Body of pancreas (tissue), 2 donors: ENCODE measurements around the genes CSNK1G1, RBPMS2, SPG21 and RASL12.

DNA sequence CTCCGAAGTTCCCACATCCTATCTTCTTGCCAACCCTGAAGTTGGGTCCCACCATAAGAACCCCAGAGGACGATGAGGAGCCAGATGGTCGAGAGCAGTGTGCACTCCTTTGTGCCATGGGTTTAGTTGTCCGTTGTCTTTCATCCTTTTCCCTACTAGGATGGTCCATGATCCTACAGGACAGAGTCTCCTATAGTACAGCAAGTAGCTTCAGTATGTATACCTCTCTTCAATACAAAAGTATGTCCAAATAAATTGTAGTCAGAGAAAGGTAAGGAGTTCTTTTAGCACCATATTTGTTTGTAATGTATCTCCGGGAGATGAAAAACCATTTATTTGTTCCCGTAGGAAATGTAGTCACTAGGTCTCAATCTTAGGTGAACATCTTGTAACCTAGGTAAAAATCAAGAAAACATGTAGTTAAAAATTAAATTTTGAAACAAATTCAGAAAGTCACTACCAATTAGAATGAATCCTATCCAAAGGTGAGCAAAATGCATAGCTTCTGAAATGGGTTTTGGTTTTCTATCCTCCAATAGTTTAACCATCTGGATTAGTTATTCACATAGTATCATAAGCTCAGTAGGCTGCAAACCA lies 55.5 kb downstream of the CSNK1G1 start:
- PRO-cap = no peak
- RAMPAGE, long total RNA, 2 experiments = no peak in any of the 2 experiments

DNA sequence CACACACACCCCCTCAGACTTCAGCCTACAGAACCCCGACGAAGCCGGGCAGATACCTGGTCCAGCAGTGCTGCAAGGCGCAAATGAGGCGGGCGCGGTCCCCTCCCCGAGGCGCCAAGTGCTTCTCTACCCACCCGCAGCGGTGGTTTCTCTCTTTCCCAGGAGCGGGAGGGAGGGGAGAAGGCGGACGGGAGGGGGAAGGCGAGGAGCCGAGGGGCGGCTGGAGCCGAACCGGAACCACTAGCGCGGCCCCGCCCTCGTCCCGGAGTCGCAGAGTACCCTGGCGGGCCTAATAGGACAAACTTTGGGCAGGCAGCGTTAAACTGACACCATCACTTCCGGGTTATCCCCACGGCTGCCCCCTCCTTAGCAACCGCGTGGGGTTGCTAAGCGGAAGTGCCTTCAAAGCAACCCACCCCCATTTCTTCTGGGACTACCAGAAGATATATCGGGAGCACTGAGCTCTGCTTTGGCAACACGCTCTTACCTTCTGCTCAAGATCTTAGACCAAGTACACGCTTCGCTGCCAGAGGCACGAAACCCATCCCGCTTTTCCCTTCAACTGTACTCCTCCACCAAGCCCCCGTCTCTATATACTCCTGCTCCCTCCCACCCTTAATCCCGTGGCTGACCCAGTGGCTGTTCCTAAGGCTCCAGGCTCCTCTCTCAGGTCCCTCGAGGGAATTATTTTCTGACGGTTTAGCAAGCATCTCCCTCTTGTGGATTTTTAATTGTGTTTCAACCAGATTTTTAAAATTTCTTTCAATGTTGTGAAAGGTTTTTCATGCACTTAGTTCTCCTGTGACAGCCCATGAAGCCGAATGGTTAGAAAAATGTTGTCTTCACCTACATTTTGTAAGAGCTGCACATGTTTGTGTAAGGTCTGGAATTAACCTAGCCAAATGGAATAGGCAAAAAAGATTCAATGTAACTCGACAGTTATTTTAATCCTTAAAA lies at the start of gene CSNK1G1:
Gene CSNK1G1 (minus strand): TSS at position 242 of the 957 bp plus-strand sequence.
- PRO-cap = unidirectional peak, minus-strand start at position 157 of the sequence; unidirectional peak, minus-strand start at position 242 of the sequence
- RAMPAGE, long total RNA, 2 experiments = start-site peak on the minus strand in 2 of 2 experiments, centred at positions 204 to 214 of the sequence, 23 to 85 reads per replicate

DNA sequence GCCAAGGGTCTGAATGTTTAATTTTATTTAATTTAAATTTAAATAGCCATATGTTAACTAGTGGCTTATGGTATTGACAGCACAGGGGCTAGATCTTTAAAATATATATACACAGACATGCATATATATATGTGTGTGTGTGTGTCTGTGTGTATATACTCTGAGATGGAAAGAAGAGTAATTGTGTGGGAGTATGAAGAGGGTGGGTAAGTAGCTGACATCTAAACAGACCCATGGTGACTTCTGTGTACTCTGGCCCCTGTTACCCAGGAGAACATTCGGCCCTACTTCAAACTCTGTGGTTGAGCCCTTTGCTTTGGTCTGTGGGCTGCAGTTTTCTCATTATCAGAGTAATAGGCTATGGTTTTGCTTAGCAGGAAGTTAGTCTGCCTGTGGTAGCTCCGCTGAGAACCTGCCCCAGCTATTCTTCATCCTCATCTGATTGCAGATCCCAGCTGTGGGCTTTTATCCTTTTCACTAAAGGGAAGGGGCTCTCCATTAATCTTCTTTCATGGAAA lies 141.4 kb downstream of the RBPMS2 start:
- PRO-cap = no peak
- RAMPAGE, long total RNA, 2 experiments = no peak in any of the 2 experiments

DNA sequence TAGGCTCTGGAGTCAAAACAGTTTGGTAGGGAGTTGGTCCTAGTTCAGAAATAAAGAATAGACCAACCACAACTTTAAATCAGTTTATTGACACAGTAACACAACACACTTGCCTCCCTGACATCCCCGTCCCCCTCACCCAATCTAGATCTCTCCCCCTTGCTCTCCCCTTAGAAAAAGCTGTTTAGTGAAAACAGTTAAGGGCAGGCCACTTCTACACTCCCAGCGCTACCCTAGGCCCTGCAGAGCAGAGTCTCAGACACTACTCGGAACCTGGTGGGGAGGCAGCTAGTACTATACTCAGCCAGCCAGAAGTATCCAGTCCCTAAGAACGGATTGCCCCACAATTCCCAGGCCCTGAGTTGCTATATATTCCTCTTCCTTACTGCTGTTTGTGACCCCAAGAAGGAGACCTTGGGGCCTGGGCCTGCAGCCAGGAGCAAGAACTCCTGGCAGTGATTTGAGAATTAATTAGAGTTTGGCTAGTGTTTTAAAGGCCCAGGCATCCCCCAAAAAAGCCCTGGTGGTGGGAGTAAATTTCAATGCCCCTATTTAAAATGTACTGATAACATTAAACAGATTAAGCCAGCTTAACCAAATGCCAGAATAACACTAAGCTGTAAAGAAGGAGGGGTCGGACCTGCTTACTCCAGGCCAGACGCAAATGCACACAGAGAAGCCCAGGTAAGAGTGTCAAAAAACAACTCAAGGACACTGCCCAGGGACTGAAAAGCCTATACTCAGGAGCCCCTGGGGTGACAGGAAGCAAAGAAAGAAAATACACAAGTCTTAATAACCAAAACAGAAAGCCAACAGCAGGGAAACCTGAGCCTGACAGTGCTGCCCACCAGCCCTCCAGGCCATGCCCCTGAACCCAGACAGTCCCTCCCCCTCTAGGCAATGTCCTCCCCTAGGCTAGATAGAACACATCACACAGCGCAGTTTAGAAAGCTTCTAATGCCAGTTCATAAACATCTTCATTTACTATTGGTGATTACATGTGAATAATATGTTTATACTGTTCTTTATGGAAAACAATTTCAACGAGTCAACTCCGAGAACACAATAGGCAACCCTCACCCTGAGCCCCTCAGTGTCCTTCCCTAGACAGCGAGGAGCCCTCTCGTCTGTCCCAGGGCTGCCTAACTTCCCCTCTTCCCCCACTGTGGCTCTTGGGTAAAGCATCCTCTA lies 87.5 kb downstream of the RBPMS2 start:
- PRO-cap = no peak
- RAMPAGE, long total RNA, 2 experiments = no peak in any of the 2 experiments

DNA sequence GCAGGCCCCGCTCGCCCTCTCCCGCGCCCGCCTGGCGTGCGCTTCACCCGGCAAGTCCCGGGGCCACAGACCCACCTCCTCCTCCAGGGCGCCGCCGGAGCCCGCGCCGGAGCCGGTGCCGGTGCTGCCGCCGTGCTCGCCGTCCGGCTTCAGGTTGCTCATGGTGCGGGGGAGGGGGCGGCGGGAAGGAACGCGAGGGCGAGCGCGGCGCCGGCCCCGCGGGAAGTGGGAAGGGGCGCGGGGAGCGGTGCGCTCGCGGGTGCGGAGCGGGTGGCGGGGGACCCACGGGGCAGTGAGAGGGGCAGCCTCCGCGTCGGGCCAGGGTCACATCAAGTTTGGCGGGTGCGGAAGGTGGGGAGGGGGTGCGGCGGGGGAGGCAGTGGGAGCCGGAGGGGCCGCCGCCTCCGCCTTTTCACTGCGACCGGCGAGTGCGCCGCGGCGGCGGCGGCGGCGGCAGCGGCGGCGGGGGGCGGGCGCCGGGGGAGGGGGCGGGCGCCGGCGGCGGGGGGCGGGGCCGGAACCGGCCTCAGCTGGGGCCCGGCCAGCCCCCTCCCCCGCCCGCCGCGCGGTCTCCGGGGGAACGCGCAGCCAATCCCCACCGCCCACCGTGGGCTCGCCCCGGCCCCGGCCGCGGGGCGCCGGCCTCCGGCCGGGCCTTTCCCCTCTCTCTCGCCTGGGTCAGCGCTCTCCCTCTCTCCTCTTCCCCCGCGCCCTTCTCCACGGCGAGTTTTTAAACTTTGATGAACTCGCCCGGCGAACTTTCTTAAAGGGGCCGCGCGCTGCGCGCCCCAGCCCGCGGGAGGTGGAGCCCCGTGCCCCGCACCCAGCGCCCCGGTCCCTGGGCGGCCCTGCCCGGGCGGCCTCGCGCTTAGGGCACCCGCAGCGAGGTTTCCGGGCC lies at the start of gene RBPMS2:
Gene RBPMS2 (minus strand): TSS at position 432 of the 898 bp plus-strand sequence.
- PRO-cap = bidirectional peak, plus-strand start at position 161 of the sequence, minus-strand start at position 156 of the sequence; bidirectional peak, plus-strand start at position 672 of the sequence, minus-strand start at position 705 of the sequence
- RAMPAGE, long total RNA, 2 experiments = no peak in any of the 2 experiments

- PRO-cap = bidirectional peak, plus-strand start at chr15:64835950, minus-strand start at chr15:64835781
- RAMPAGE, long total RNA, 2 experiments = no peak in any of the 2 experiments
Observed at GRCh38 chr15:64835598-64836186, 6.0 kb upstream of the PLEKHO2 start.

DNA sequence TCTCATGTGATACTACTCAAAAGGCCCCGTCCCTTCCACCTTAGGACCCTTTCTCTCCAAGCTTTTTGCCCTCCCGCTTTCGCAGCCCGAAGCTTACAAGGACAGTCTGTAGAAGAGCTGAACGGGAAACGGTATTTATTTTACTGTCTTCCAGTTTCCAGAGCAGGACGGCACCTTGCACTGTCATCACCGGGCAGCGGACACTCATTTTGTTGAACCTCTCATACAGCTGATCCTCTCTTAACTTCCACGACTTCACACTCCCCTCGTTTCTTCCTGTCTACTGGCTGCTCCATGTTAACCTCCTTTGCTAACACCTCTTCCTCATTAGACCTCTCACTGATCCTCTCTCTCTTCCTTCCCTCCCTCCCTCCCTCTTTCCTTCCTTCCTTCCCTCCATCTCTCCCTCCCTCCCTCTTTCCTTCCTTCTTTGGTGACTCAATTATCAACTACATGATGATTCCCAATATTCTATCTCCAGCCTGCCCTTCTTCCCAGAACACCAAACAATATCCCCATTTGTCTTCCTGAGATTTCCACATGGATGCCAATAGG lies 5.5 kb upstream of the PLEKHO2 start:
- PRO-cap = no peak
- RAMPAGE, long total RNA, 2 experiments = no peak in any of the 2 experiments

DNA sequence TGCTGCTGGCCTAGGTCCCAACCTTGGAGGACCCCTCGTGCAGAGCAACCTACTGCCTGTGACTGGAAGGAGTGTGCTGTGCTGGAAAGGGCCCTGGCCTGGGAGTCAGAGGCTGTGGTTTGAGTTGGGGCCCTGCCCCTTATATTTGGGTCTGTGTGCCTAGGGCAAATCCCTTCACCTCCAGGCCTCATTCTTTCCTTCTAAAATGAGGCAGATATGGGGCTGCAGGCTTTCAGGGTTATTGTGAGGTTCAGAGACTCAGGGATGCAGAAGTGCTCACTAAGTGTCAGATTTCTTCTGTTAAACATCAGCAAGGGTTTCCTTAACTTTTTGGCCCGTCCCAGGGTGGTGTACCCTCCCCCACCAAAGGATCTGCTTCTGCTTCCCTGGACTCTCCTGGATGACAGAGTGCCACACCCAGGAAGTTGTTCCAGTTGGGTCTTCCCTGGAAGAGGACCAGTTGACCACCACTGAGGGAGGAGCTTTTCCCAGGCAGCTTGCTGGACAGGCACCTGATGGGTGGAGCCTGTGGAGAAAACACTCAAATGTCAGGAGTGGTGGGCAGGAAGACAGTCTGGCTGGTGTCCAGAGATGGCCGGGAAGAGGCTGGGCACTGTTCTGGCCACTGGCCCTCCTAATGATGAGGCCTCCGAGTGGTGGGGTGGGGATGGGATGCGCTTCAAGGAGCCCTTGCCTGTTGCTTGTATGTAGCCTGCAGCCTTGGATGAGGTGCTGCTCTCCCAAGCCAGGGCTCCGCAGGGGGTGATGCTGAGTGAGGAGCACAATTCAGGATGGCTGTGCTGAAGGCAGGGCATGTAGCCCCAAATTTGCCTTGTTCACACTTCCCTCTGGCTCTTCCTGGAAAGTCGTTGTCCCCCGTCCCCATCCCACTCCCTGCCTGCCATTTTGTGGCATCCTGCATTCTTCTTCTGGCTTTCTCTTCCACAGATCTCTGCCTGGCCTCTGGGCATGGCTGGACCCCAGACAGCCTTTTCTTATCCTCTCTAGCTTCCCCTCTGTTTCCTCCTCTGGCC lies 12.2 kb downstream of the PLEKHO2 start:
- PRO-cap = no peak
- RAMPAGE, long total RNA, 2 experiments = no peak in any of the 2 experiments

DNA sequence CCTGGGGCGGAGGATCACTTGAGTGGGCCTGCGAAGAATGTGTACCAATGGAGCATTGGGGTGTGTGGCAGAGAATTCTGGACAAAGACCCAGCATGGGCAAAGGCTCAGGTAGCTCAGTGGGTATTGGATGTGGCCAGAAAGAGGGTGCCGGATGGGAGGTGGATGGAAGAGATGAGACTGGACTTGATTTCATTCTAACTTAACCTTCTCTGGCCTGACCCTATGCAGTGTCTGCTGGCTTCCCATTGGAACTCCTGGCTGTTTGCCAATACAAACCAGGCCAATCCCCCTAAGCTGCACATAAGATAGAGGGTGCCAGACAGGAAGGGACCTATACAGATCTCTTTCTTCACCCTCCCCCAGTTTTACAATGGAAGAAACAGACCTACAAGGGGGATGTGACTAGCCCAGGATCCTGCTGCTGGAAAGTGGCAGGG lies 1.2 kb downstream of the ANKDD1A start:
- PRO-cap = no peak
- RAMPAGE, long total RNA, 2 experiments = no peak in any of the 2 experiments

- PRO-cap = bidirectional peak, plus-strand start at chr15:64990073, minus-strand start at chr15:64989793
- RAMPAGE, long total RNA, 2 experiments = start-site peak on the minus strand in 1 of 2 experiments, at chr15:64989720-64989824 at its widest, 47 reads per replicate
Observed at GRCh38 chr15:64989253-64990243, at the start of gene SPG21. Gene SPG21, minus strand, starts transcription at chr15:64989914.

DNA sequence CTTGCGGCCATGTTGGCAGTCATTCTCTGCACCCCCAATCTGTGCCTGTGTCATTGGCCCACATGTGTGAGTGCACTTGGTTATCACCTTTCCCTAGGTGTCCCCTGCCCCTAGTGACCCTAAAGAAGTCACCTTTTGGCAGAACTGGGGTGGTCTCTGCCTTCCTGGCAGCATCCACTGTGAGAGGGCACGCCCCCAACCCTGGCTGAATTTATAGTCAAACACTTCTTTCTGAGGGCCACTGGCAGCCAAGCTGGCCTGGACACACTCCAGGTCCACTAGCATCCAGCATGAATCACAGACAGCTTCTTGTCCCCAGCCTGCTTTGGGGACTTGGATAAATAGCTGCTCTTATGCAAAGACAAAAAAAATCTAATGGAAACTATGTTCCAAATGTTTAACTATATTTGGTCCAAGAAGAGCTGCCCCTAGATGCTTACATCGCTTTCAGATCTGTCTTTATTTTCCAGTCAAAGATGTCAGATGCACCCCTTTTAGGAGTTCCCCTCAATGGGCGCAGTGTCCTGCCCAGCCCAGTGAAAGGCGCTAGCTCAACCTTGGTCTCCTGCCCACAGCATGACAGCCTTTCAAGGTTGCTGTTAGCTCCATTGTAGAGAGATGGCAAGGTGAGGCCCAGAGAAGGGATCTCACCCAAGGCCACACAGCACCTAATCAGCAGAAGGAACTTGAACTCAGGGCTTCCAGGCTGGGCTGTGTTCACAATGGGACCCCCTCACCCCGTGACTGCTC lies 7.0 kb downstream of the RASL12 start:
- PRO-cap = no peak
- RAMPAGE, long total RNA, 2 experiments = no peak in any of the 2 experiments

DNA sequence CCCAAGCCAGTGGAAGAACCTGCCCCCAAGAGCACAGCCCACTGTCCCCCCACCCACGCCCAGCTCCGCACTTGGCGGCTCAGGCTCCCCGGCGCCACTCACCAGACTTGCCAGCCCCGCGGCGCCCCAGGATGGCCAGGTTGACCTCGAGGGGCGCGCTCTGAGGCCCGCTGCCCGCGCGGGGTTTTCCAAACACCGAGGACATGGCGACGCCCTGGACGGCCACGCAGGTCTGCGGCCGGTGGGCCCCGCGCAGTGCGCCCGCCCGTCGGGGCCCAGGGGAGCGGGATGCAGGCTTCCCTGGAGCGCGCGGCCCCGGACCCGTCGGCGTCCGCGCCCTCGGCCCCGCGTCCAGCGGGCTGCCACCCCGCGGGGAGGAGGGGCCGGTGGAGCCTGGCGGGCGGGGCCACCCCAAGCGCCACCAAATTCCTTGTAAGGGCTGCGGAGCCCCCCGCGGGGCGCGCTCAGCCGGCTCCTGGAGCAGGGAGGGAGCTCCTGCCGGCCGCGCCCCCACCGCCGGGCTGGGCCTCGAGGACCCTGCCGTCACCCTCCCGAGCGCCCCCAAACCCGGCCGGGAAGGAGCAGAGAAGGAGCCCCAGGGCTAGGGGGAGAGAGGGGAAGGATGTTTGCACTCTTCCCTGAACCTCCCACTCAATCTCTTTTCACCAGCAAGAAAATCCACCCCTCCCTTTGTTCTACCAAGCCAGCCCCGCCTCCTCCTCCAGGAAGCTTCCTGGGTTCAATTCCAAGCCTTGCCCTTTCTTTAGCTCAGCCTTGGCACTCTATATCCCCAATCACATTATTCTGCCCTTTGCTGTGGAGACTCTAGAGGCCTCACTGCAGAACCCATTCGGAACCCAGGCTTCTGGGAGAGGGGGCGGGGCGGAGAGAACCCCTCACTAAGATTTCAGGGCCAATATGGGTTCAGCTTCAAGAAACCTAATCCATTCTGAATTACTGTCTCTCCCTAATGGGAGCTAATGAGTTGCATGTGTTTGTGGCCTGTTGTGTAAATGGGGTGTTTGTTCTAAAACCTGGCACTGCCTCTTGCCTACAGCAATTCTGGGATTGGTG lies at the start of gene RASL12:
Gene RASL12 (minus strand): TSS at position 361 of the 1,074 bp plus-strand sequence.
- PRO-cap = bidirectional peak, plus-strand start at position 564 of the sequence, minus-strand start at position 361 of the sequence
- RAMPAGE, long total RNA, 2 experiments = no peak in any of the 2 experiments

DNA sequence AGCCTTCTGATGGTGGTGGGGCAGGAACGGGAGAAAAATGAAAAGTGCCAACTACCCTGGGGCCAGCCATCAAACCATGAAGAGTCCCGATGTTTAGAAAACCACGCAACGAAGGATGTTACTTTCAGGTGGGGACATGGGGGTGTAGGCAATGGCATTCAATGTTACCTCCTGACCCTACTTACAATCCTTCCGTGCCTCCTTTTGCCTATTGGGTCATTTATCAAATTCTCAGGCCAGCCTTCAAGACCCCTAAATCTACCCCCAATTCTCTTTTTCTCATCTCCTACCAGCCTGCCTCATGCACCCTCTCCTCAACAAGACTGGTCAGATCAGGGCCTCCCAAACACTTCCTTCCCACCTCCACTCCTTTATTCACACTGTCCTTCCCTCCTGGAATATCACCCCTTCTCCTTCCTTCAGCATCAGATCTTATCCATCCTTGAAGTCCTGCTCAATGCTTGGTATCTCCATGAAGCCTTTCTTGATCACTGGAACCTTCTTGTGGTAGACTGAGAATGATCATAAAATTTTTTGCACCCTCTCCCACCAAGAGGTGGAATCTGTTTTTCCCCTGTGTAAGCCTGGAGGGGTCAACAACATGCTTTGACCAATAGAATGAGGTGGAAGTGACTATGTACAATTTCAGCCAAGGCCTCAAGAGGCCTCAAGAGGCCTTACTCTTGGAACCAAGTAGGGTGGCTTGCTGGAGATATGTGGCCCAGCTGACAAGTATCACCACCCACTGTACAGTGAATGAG lies 16.9 kb downstream of the UBAP1L start:
- PRO-cap = no peak
- RAMPAGE, long total RNA, 2 experiments = no peak in any of the 2 experiments

- PRO-cap = no peak
- RAMPAGE, long total RNA, 2 experiments = no peak in any of the 2 experiments
Observed at GRCh38 chr15:65130856-65131355, 2.7 kb downstream of the PDCD7 start.

DNA sequence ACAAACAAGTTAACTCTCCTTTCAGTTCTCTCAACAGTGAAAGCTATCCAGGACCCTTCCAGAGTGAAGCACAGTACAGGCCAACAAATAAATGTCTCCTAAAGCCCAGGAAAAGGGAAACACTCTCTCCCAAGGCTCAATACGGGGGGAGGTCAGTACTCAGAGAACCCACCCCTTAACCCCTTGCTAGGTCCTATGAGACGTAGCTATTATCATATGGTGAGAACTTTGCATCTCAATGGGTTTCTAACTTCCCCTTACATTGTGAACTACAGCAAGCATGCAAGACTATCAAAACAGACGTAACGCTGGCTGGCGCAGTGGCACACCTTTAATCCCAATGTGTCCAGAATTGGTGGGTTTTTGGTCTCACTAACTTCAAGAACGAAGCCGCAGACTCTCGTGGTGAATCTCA lies 13.2 kb upstream of the PARP16 start:
- PRO-cap = no peak
- RAMPAGE, long total RNA, 2 experiments = no peak in any of the 2 experiments

- PRO-cap = no peak
- RAMPAGE, long total RNA, 2 experiments = no peak in any of the 2 experiments
Observed at GRCh38 chr15:65423766-65424157, 1.0 kb upstream of the IGDCC4 start.

DNA sequence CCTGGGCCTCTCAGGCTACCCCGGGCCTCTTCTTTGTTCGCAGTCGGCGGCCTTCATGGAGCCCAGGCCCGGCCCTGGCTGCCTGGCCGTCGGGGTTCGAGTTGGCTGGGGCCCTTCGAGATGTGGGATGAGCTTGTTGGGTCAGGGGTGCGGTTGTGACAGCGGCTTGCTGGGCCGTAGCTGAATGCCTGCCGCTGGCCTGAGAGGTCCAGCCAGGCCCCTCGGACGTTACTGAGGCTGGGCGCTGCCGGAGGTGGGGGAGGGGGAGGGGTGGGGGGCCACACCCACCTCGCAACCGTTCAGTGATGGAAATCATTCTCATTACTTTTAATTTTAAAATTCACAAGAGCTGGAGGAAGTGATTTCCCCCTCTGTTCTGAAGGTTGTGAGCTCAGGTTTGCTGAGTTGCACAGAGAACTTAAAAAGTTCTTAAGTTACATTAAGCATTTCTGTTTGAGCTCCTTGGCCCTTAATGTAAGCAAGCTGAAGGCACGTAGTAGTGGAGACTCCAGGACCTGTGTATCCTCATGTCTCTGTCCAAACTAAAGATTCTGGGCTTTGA lies 771 bp downstream of the HACD3 start:
- PRO-cap = no peak
- RAMPAGE, long total RNA, 2 experiments = no peak in any of the 2 experiments

DNA sequence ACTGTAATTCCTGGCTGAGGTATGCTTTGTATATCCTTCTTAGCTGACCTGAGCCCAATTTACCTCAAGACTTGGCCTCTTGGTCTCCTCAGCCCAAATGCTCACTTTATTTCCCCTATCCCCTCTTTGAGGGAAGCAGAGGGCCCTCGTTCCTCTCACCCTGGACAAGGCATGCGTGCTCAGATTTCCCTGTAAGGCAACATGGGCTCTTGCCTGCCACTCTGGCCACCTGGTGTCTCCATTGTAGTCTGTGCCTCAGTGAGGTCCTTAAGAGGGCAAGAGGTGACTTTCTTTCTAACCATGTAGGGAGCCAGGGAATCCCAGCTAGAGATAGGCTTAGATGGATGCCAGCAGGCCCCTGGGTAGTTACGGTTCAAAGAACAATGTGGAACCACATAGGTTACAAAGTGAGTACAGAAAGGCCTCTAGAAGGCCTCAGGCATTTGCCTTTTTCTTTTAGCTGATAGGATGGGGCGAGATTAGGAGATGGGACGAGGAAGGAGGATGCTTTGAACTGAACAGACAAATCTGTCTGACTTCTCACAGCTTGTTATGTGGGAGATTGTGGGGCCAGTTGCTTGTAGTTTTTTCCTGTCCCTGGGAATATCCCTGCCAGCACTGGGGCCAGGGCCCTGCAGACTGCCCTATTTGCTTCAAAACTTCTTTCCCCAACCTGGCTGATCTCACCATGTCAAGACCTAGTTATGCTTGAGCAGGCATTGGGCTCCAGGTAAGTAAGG lies 1.1 kb upstream of the INTS14 start:
- PRO-cap = no peak
- RAMPAGE, long total RNA, 2 experiments = no peak in any of the 2 experiments

DNA sequence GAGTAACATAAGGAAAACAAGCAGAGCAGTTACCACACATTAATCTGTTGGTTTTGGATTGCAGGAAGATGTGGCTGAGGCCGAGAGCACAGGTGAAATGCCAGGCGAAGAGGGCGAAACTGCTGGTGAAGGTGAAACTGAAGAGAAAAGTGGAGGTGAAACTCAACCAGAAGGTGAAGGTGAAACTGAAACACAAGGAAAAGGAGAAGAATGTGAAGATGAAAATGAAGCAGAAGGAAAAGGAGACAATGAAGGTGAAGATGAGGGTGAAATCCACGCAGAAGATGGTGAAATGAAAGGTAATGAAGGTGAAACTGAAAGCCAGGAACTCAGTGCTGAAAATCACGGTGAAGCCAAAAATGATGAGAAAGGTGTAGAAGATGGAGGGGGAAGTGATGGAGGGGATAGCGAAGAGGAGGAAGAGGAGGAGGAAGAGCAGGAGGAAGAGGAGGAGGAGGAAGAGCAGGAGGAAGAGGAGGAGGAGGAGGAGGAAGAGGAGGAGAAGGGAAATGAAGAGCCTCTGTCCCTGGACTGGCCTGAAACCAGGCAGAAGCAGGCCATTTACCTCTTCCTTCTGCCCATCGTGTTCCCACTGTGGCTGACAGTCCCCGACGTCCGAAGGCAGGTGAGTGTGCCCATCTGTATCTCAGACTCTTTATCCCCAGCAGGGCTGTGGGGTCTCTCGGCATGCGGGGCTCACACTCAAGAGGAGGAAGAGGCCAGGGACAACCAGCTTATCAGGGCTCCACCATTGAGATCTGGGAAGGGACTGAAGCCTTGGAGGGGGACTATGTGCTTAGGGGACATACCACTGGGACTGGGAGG lies 28.8 kb downstream of the SLC24A1 start:
- PRO-cap = no peak
- RAMPAGE, long total RNA, 2 experiments = start-site peak on the plus strand in 1 of 2 experiments, centred at position 329 of the sequence, 6 reads per replicate

GRCh38 chr15:65696153-65696786 lies 74.5 kb downstream of the SLC24A1 start:
- PRO-cap = no peak
- RAMPAGE, long total RNA, 2 experiments = start-site peak on the minus strand in 1 of 2 experiments, at chr15:65696380-65696494 at its widest, 19 reads per replicate